ENCODE measurements around the genes PBXIP1, SHC1 and TRIM46.

DNA sequence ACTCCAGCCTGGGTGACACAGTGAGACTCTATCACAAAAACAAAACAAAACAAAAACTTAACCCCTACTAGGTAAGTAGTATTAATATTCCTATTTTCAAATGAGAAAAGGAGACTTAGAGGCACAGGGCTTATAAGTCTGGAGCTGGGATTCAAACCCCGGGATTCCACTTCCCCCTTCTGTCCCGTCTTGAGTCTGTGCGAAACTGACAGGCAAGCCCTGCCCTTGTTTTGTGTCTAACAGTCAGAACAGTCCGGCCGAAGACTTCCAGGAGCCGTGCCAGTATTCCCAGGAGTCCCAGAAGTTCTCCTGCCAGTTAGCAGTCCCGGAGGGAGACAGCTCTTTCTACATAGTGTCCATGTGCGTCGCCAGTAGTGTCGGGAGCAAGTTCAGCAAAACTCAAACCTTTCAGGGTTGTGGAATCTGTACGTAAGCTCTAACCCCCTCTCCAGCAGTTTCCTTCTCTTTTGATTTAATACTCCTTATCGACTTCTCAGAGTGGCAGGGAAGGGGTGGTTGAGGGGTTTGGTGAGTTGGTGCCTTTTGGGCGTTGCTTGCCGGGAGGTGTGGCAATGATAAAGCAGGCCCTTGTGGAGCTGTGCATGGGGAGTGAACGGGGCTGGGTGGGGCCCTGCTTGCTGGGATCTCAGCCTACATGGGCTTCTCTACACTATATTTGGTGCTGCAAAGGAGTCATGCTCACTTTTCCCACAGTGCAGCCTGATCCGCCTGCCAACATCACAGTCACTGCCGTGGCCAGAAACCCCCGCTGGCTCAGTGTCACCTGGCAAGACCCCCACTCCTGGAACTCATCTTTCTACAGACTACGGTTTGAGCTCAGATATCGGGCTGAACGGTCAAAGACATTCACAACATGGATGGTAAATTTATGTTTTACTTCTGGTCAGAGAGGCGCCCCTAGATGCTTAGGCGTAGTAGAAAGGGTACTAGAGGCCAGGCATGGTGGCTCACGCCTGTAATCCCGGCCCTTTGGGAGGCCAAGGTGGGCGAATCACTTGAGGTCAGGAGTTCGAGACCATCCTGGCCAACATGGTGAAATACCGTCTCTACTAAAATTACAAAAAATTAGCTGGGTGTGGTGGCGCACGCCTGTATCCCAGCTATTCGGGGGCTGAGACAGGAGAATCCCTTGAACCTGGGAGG lies 29.5 kb downstream of the IL6R start:
- PRO-cap, result no peak

DNA sequence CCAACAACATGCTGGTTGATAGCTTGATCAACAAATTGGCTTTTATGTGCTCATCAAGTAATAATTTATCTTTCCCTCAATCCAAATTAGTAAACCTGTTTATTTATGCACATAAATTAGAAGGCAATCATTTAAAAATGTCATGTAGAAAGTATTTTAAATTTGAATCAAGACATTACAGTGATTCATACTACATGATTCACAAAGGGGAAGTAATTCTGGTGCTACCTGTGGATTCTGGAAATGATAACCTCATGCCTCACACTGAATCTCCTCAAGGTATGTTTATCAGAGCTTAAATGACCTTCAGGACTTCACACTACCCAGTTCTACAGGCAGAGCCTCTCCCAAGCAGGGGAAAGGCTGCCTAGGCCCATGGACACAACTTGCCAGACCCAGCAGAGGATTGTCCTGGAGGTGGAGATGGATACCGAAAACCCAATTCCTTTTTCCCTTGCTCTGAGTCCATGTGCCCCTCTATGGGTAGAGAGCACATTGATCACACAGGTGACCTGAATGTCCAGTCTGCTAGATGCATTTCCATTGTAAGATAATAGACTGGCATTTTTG lies 25.2 kb upstream of the TDRD10 start:
- PRO-cap, result no peak

- PRO-cap, result no peak
Measured at GRCh38 chr1:154585114-154585755, 17.7 kb downstream of the CHRNB2 start.

GRCh38 chr1:154628327-154628538 lies 20.2 kb upstream of the ADAR start:
- PRO-cap, result no peak

DNA sequence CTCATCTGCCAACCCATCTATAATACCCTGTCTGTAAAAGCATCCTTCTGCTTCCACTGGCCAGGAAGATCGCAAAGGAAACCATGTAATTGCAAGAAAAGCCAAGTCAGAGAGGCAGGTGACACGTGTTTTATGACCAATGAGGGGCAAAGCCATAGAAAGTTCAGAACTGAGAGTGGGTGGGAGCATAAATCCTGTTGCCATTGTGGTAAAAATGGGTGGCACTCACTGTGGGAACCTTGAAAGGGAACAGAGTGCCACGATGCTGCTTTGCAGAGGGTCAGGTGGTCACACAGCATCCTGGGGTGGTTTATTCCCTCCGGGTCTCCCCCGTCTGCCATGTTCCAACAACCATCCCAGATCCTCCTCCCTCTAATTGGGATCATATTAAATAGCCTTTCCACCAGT lies 78.2 kb downstream of the KCNN3 start:
- PRO-cap, result no peak

GRCh38 chr1:154808346-154809504 lies 61.4 kb downstream of the KCNN3 start:
- PRO-cap, result no peak

DNA sequence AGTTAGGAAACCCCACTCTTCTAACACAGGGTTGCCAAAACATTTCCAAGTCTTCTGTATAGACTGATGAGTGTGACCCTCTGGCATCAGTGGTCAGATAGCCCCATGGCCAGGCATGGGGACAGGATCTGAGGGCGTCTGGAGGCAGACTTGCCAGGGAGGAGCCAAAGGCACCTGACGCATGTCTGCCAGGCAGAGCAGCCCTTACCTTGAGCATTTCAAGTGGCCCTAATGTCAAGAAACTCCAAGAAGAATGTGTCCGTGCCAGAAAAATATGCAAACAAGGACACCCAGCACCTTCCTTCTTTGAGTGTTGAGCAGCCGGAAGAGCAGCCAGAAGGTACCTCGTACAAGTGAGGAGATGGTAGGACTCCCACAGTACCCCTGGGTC lies 34.2 kb downstream of the KCNN3 start:
- PRO-cap, result no peak

- PRO-cap, result no peak
Measured at GRCh38 chr1:154955701-154956643, at the start of gene PBXIP1. TSS of gene PBXIP1 (minus strand) at chr1:154956099.

DNA sequence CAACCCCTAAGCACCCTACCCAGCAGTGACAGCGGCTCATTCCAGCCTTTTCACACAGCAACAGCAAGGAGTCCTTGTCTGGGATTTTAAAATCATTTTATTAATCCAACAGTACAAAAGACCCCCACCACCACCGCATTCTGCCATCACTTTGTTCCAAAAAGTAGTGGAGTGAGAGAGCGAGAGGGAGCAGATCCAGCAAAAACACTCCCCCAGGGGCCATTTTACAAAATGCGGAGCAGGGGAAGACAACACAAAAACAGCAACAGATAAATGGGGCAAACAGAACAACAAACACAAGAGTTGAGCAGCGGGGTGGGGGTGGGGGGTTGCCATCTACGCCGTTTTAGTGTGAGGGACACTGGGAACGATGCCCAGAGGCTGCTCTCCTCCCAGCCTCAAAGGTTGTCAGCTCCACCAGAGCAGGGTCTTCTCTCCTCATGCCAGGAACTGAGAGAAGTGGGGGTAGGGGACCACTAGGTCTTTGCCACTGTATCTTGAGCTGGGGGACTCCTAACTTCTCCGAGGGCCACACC lies 1.1 kb upstream of the PBXIP1 start:
- PRO-cap, result no peak

DNA sequence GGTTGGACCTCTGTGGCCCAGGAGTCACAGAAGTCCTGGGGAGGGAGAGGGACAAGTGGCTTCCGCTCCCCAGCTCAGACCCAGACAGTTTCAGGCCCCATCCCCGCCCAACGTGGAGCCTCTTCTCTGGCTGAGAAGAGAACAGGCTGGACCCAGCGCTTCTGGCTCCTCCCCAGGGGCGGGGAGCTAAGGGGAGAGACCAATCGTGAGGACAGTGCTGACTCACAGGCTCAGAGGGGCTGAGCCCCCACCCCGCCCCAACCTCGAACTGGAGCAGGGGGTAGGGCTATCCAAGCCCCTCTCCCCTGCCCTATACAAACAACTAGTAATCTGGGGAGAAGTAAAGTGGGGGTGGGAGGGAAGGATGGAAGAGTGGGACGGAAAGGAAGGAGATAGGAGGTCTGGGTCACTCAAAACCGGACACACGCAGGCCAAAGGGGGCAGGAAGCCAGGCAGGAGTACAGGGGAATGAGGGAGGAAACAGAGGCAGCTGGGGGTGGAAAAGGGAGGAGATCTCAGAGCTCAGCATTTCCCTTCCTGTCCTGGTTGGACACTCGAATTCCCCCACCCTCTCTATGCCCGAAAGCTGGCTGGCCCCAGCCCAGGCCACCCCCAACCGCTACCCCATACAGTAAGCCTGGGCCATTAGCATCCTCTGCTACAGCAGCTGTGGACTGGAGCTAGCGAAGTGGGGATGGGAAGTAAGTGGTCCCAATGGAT lies at the start of gene SHC1:
Gene SHC1, minus strand, starts transcription at position 128 of the 720 bp plus-strand sequence.
- PRO-cap, result bidirectional peak, plus-strand start at position 269 of the sequence, minus-strand start at position 128 of the sequence

DNA sequence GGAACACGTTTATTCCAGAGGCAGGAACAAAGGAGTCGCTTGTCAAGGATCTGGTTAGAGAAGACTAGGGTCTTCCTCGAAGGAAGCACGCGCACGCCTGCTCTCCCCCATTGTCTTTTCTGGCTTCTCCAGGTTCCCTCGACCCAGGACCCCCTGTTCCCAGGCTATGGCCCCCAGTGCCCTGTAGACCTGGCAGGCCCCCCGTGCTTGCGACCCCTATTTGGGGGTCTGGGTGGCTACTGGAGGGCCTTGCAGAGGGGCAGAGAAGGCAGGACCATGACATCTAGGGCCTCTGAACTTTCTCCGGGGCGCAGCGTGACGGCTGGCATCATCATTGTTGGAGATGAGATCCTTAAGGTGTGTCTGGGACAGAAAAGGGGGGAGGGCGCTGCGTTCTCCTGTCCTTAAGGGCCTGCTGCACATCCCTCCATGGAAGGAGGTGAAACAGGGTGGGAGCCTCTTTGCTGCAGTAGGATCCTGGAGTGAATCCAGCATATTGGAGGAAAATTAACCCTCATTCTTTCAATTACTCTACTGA lies 635 bp downstream of the FLAD1 start:
- PRO-cap, result no peak

DNA sequence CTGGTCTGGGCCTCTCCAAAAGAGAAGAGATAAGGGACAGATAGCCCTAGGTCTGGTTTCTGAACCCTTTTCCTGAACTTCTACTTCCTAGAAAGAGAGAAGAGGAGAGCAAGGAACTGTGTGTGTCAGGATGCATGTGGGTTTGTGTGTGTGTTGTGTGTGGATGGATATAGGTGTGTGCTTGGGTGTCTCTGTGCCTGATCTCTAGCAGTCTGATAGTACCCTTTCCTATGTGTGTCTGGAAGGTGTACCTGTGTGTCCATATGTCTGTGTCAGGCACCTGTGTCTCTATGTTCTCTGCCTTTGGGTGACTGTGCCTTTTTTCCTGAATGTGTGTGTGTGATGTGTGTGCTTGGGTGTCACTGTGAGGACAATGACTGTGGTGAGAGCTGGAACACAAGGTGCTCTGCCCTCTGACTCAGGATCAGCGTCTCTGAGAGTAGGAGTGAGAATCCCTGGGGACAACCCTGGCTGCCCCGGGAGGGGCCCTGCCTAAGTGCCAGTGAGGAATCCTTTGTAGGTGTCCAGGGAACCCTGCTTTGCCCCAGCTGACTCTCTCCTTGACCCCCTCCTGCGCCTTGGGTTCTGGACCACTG lies 883 bp upstream of the EFNA3 start:
- PRO-cap, result no peak

DNA sequence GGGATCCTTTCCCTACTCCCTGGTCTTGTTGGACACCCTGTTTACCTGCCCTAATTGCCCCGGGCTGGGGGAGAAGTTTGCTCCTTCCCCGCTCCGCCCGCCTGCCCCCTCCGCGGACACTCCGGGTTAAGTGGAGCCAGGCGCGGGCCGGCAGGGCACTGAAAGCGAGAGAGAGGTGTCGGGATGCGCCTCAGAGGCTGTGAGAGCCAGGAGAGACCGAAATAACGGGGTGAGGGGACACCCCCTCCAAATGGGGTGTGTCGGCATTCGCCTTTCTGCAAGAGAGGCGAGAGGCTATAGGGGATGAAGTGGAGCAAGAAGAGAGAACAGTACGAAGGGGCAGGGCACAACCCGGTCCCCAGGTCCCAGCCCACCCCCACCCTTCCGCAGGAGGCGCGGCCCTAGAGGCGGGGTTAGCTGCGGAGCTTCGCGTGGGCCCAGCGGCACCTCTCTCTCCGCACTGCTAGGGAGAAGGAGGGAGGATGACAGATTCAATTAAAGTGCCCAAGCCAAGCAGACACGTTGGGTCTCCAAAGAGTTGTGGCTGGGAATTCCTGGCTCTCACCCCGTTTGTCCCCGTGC lies 3.8 kb downstream of the EFNA3 start:
- PRO-cap, result no peak

DNA sequence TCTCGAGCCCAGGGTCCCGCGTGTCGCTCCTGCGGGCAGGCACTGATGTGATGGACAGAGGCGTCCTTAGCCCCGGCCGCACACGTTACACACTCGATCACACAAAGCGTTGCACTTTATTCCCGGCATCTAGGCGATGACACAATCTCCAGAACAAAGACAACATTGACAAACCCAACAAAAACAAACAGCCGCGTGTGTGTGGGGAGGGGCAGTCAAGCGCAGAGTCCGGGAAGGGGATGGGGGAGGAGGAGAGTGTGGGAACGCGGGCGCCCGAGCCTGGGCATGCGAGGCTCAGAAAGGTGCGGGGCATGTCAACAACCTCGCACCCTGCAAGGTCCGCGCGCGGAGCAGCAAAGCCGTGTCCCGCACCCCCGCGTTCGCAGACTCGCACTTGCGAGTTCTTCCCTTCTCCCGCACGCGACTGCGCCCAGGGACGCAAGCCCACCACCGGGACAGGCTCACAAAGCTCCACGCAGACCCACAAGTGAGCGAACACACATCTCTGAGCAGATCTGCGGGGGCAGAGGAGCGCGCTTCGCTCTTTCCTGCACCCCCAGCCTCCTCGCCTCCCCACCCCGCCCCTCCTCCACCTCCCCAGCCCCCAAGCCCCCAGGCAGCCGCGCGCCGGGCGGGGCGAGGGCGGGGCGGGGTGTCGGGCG lies 370 bp upstream of the EFNA1 start:
- PRO-cap, result bidirectional peak, plus-strand start outside the sequence, minus-strand start at position 575 of the sequence

- PRO-cap, result no peak
Measured at GRCh38 chr1:155173574-155174092, at the start of gene TRIM46. TSS of gene TRIM46 (plus strand) at chr1:155173849.

- PRO-cap, result no peak
Measured at GRCh38 chr1:155177093-155177740, 3.6 kb downstream of the TRIM46 start.

- PRO-cap, result no peak
Measured at GRCh38 chr1:155178500-155178717, 4.8 kb downstream of the TRIM46 start.

GRCh38 chr1:155187846-155188760 lies 14.5 kb downstream of the TRIM46 start:
- PRO-cap, result no peak

- PRO-cap, result no peak
Measured at GRCh38 chr1:155191722-155192644, 15.7 kb downstream of the THBS3 start.

DNA sequence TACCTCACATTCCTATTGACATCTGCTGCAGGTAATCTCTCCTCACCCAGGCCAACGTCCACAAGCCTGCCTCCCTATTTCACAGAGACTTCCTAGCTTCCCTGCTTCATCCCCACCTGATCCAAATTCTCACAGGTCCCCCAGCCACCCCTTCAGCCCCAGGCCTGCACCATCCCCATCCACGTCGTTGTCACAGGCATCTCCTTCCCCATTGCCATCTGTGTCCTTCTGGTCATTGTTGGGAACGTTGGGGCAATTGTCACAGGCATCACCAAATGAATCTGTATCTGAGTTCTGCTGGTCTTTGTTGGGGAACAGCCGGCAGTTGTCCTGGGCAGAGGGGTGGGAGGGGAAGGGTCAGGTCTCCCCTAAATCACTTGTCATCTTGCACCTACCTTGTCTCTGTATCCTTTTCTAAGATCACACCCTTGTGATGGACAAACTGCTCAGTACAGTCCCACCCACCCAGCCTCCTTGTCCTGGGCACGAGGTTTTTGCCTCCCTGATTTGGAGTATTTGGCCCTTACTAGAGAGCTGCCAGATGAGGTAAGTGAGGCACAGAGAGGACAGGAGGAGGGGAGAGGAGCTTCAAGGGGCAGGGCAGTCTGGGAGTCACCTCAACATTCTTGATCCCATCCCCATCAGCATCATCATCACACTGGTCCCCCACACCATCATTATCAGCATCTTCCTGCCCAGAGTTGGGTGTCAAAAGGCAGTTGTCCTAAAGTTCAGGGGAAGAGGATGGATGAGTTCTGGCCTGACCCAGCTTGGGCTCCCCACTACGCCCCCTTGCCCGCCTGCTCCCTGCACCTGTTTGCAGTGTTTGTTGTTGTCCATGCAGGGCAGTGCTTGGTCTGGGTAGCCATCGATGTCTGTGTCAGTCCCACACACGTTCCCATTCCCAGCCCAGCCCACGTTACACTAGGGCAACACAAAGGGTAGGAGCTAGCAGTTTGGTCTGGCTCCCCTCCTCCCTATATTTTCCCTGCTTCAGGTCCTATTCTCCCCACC lies 7.1 kb downstream of the THBS3 start:
- PRO-cap, result no peak

Measured in left common carotid artery plus branches (tissue), 1 donor.